Diencephalon (tissue), 2 donors: ENCODE results near the gene MARCHF4.

- RAMPAGE, long total RNA = no peak
These were observed 47.3 kb downstream of the IKZF2 start for GRCh38 chr2:213104094-213104450.

GRCh38 chr2:213147430-213148130, 3.8 kb downstream of the IKZF2 start:
- RAMPAGE, long total RNA = no peak

DNA sequence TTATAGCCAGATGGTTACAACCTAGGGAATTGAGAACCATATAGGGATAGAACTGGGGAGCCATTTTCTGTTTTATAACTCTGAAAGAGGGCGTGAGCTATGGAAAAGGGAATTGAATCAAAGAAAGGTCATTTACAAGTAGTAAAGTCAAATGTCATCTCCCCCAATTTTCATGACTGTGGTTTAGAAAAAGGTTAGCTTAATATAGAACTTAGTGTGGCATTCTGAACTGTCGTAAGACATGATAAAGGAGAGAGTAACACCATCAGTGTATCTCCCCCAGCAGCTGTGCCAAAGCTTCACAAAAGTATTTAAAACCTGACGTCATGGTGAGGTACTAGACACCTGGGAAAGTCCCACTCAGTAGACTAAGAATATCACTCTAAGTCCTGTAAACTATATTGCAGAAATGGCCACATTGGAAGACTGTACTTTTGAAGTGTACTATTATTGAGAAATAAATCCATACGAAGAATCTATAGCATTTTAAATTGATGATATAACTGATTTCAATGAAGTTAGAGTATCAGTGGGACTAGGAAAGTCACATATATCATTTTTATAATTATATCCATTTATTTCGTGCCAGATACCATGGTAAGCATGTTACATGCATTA, 5.9 kb upstream of the IKZF2 start:
- RAMPAGE, long total RNA = no peak

DNA sequence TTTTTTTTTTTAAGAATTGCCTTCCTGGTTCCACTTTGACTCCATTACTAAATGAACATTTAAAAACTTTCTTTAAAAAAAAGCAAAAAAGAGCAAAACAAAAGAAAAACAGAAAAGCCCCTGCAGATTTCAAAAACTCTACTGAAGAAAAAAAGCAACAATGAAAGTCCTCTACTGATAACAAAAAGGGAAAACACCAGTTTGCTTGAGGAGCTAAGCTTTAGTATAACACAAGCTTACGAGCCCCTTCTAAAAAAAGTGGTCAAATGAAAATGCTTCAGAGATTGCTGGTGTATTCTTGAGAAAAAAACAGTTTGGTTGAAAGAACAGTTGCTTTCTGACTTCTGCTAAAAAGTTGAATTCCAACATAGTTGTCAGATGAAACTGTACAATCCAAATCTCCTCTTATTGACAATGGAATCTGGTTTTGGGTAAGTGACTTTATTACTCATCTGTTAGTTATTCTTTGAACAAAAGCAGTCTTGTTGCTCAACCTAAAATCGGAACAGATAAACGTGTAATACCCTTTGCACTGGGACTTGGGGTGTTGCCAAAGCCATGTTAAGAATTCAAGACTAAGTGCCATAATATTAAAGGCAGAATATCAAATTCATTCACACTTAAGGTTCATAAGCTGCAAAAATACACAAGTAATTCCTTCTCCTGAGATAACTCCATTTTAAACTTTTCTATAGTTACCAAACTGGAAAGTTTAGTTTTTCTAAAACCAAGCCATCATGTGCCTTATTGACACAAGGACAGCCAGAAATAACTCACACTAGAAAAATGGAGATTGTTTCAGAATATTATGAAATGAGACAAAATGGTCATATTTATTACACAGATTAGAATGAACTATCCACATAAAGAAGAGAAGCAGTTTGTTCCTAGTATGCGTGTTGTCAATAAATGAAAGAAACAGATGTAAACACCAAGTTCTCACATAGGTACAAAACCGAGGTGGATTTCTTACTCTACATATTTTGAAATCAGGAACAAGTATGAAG, 45.3 kb upstream of the SPAG16 start:
- RAMPAGE, long total RNA = no peak

- RAMPAGE, long total RNA = no peak
These were observed 70.3 kb downstream of the VWC2L start for GRCh38 chr2:214481115-214481596.

DNA sequence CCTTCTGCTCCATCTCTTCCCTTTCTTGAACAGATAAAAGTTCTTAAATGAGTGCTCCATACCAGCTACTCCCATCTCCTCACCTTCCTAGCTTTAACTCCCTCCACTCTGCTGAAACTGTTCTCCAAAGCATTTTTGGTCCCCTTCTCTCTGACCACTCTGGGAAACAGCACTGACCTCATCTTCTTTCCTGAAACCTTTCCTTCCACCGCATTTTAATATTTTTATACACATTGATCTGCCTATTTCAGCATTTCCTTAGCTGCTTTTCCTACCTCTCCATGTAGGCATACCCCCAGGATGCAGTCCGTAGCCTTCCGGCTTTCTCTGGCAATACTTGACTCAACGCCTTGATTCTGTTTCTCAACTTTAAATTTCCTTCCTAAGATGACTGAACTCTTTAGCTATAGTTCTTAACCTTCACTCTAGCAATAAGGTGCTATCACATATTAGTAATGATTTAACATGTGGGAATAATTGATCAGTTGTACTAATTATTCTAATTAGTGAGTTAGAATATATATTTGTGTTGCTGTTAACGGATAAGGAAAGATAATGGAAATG, 9.7 kb downstream of the BARD1 start:
- RAMPAGE, long total RNA = no peak

DNA sequence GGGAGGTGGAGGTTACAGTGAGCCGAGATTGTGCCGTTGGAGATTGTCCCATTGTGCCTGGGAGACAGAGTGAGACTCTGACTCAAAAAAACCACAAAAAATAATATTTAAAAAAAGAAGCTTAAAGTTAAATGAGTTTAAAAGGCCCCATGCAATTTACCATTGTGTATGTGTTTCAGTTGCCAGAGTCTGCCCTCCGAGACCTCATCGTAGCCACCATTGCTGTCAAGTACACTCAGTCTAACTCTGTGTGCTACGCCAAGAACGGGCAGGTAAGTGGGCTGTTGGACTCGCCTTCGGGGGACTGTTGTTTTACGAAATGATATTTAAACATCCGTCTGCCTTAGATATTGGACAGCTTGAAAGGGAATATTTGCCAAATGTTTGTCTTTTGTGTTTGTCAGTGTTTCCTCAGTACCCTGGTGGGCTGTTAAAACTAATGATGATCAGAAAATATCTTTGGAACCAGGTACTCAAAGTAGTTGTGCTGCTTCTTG, 32.8 kb downstream of the ATIC start:
- RAMPAGE, long total RNA = no peak

- RAMPAGE, long total RNA = no peak
These were observed 53.8 kb downstream of the ATIC start for GRCh38 chr2:215365517-215366115.

- RAMPAGE, long total RNA = no peak
These were observed 58.3 kb downstream of the ATIC start for GRCh38 chr2:215370133-215370668.

GRCh38 chr2:215383798-215384308, 52.0 kb downstream of the FN1 start:
- RAMPAGE, long total RNA = no peak

DNA sequence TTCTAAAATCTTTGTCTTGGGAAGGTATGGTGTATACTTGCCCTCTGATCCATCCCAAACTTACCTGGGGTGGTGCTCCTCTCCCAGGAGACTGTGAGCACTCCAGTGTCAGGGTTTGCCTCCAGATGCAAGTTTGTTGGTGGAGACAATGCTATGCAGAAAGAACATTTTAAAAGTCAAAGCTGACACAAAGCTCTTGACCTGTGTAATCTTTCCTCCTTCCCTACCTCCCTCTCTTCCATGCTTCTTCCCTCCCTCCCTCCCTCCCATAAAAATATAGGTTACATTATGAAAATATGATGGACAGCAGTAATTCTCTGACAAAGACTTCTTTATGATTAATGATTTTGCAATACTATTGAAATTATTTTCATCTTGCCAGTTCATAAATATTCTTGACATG, 38.8 kb downstream of the FN1 start:
- RAMPAGE, long total RNA = no peak

DNA sequence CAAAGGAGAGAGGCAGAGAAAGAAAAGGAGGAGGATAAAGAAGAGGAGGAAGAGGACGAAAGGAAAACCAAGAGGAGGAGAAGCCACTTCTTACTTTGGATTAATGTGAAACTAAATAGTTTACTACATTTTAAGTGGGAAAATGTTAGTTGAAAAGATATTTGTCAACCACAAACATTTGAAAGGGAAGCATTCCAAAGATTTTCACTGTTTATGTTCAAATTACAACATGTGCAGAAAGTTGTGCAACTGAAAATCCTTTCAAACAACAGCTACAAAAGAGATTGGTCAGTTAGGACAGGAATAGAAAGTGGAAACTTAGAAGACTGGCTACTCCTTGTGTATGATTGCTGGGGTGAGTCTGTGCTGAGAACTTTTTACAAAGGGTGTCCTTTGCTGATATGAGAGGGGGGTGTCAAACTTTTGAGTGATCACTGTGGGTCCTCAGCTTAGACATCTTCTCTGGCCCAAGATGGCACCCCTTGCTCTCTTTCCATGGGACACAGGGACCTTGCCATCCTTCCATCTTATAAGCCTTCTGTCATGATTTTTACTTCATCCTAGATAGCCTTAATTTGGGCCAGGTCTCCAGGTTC, 277.6 kb upstream of the FN1 start:
- RAMPAGE, long total RNA = no peak

GRCh38 chr2:215771890-215772433, 241.4 kb downstream of the MREG start:
- RAMPAGE, long total RNA = no peak

DNA sequence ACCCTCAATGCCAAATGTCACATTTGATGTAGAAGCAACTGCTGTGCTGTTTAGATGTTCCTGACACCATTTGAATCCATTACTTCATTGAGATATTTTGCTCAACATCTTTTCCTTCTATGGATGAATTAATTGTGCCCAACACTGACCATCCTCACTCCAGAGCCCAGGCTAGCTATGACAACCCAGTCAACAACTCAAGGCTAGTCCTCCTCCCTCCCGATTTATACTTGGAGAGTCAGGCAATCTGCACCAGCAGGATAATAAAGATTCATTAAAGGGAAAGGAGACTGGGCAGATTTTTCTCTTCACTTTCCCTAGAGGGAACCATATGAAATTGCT, 240.2 kb downstream of the MREG start:
- RAMPAGE, long total RNA = no peak

DNA sequence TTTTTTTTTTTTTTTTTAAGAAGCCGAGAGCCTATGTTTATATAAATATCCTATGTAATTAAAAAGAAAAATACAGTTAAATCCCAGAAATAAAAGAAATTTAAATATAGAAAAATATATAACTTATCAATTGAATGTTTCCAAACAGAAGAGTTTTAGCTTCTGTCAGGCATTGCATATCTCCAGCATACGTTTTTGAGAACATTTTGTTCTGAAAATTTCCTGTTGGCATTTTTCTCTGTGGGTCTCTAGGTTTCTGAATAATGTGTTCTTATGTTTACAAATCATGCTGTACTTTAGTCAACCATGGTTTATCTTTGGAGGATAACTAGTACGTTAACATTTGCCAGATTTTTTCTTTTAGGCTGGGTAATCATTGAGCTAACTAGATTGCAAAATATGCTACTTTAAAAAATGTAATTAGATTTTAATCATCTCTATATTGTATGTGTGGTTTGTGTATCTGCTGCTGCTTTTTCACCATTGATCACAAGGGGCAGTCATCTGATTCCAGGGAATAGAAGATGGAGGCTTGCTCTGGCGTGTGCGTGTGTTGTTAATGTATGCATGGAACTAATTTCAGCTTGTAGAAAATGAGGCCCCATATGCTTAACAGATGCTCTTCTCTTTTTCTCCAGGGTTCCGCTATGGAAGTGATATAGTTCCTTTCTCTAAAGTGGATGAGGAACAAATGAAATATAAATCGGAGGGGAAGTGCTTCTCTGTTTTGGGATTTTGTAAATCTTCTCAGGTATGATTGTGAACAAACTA, 21.3 kb downstream of the XRCC5 start:
- RAMPAGE, long total RNA = no peak

- RAMPAGE, long total RNA = no peak
These were observed 102.5 kb downstream of the XRCC5 start for GRCh38 chr2:216211712-216212007.

GRCh38 chr2:216220671-216221064, 111.5 kb downstream of the XRCC5 start:
- RAMPAGE, long total RNA = no peak

- RAMPAGE, long total RNA = no peak
These were observed at the start of gene MARCHF4 for GRCh38 chr2:216371786-216372708. Gene MARCHF4 (minus strand): TSS chr2:216372483.

GRCh38 chr2:216503396-216504387, 5.0 kb downstream of the RPL37A start:
- RAMPAGE, long total RNA = no peak

DNA sequence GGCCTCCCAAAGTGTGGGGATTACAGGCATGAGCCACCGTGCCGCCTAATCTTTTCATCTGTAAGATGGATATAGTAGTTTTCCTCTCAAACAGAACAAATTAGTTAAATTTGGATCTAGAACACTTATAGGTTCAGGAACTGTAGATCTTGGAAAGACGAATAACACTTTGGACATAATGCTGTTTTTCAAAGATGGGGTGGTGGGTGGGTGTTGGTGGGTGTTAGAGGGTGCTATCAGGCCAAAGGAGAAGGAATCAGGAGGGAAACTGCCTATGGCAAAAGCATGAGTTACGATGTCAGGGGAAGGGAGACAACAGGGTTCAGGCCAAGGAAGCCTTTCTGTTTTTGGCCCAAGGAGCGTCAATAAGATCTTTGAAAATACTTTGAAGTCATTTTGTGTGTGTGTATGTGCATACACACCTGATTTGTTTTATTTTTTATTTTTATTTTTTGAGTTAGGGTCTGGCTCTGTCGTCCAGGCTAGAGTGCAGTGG, 6.8 kb downstream of the RPL37A start:
- RAMPAGE, long total RNA = no peak